Pulmonary artery (tissue), 1 donor: Measurements from ENCODE around the genes CREBZF and TMEM135.

- PRO-cap = no peak
Measured at GRCh38 chr11:84897808-84898035, 729.4 kb downstream of the DLG2 start.

DNA sequence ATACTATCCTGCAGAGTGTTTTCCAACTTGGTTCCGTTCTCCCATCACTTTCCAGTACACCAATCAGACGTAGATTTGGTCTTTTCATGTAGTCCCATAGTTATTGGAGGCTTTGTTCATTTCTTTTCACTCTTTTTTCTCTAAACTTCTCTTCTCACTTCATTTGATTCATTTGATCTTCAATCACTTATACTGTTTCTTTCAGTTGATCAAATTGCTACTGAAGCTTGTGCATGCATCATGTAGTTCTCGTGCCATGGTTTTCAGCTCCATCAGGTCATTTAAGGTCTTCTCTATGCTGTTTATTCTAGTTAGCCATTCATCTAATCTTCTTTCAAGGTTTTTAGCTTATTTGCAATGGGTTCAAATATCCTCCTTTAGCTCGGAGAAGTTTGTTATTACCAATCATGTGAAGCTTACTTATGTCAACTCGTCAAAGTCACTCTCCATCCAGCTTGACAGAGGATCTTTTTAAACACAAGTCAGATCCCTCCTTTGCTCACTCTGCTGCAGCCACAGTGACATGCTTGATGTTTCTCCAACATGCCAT, 119.3 kb downstream of the DLG2 start:
- PRO-cap = no peak

- PRO-cap = bidirectional peak, plus-strand start at chr11:85664717, minus-strand start at chr11:85664766; unidirectional peak, minus-strand start at chr11:85665105
Measured at GRCh38 chr11:85664545-85665422, at the start of gene CREBZF. Gene CREBZF, minus strand, starts transcription at chr11:85665129.

DNA sequence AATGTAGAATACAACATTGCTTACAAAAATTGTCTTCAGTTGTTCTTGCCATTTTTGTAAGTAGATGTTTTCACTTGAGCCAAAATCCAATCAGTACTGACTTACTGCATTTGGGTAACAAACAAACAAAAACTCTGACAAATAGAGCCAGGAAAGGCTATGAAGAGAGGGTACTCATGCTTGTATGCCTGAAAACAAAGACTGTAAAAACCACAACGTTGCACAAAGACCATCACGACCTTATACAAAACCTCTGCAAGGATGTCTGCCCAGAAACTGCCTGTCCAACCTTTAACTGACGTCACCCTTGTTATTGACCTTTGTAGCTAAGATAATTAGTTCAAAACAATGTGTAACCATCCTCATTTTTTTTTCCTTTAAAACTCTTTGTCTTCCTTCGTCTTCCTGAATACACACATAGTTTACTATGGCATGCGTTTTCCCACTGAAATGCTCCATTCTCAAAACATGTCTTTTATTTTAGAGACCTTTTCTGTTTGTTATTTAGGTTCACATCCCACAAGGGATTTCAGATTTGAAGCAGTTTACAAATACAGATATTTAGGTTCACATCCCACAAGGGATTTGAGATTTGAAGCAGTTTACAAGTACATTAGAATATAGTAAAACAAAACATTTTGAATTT, 882 bp upstream of the CREBZF start:
- PRO-cap = no peak

DNA sequence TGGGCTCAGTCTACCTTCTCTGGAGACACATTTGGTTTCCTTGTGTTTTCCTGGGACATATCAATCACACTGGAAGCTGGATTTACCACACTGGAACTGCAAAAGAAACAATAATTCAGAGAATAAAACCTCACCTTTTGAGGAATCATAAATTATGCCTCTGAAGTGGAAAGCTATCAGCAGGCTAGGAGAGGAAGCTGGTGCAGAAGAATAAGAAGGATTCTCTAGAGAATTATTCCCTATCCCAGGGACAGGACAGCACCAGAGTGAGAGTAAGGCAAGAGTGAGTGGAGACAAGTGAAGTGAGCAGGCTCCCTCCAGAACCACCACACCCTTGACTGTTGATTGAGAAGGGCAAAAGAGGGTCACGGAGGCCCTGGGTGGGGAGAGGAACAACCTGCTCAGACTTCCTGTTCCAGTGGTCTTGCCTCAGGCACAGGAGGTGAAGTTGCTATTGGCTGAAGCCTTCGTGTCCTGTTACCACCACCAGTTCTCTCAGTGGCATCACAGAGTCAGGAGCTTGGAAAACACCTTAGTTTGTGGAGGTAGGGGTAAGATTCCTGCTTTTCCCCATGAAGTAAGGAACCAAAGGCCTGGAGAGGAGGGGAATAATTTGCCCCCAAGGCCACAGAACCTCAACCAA, 51.7 kb upstream of the CCDC89 start:
- PRO-cap = no peak

GRCh38 chr11:85756230-85756550, 54.8 kb downstream of the SYTL2 start:
- PRO-cap = no peak

- PRO-cap = no peak
Measured at GRCh38 chr11:85809676-85810453, 1.1 kb downstream of the SYTL2 start.

DNA sequence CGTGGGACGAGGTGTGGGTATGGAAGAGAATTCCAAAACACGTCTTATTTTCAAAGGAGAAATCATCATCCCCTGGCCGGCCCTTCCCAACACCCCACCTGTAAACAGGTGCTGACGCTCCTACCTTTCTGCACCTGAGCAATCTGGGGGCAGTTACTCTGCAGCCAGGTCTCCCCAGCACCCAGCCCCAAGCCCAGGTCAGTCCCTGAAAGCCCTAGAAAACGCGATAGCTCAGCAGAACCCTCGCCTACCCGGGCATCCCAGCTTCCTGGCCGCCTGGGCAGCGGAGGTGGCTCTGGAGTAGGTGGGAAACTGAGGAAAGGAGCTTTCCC, 521 bp downstream of the SYTL2 start:
- PRO-cap = no peak

GRCh38 chr11:85855493-85855853, 290 bp downstream of the CCDC83 start:
- PRO-cap = no peak

DNA sequence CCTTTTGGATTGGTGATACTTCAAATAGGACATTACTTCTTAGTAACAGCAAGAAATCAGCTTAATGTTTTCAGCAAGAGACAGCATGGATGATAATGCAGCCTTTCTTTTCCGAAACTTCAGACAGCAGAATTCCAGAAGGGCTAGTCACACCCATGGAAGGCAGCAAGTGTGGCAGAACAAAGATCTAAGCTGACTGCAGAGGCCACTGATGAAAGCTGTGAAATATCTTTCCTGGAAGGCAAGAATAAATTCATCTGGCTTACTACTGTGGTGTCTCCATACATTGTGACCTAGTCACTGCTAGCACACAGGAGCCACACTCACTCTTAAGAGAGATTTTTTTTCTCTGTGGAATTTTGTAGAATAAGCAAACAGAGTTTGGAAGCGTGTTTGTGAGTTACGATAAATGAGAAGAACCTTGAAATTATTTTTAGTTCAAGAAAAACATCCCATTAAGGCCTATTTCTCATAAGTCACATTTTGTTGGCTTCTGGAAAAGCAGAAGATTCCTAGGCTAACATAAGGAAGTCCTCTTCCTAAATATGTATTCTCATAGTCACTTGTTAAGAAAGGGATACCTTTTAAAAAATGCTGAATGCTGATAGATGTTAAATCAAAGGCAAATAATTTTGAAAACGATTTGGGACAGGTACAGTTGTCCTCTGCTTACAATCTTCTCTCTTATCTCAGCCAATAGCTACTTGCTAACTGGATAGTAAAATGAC, 100.6 kb downstream of the CCDC83 start:
- PRO-cap = no peak

GRCh38 chr11:85978251-85978949, 90.5 kb downstream of the PICALM start:
- PRO-cap = no peak

GRCh38 chr11:85979984-85980600, 88.8 kb downstream of the PICALM start:
- PRO-cap = no peak

DNA sequence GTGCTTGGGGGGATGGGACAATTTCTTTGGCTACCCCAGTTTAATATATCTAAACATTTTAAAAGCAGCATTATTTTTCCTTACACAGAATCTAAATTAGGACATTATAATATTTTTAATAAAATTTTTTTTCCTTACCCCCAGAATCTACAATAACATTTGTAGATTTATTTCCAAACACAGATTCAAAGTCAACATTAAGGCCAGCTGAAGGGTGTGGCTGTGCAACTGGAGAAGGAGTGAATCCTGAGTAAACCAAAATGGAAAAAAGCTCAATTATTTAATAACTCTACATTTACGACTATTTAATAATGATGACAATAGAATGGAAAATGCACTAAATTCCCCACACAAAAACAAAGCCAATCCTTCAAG, 85.2 kb downstream of the PICALM start:
- PRO-cap = no peak

DNA sequence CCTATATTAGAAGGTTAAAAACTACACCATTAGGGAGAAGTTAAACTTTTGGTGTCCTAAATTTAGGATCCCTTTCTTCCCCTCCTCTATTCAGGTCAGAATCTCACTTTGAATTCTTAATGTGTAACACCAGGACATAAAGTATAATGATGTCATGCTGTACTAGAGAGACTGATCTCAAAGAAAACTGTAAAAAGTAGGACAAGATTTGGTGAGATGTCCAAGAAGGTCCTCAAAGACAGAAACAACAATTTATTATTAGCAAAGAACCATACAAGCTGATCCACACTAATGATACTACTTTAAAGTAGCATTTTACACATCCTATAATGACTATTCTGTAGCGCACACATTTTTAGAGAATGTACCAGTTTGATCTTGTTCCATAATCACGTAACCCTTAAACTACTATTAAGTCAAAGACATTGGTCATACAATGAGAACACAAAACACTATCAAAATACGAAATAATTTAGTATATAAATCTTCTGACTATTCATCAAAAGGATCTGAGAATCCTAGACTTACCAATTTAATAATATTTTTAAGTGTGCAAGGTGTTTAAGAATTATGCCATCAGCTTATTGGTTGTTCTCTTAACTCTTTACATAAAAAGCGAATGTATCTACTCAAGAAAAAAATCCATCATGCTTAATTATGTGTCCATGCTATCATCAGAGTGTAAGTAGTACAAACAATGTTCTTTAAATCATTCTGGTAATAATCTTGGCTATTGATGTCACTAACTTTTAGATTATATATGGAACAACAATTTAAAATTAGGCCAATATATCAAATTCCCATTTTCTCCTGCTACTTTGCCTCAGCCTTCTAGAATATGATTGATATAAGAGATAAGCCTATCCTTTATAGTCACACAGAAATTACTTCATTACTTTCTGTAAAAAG, 83.6 kb downstream of the PICALM start:
- PRO-cap = no peak

DNA sequence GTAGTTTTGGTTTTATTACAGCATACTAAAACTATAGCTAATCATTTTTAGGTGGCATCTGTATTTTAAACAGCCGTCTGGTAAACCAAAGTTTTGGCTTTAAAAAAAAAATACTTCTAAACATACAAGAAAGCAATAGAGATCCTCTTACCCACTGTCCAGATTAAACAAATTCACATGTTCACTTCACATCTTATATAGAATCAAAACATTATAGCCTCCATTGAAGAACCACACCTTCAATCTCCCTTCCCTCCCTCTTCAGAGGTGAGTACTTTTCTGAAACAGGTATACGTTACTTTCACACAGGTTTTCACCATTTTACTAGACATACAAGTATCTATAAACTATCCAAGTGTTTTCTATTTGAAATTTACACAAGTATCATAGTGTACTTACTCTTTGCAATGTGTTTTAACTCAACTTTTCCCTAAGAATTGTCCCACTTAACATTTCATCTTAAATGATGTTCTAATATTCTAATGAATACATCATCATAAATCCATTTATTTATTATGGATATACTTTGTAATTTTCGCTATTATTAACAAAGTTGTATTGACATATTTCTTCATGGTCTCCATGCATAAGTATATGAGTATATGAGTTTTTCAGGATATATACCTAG, 42.1 kb downstream of the PICALM start:
- PRO-cap = no peak

DNA sequence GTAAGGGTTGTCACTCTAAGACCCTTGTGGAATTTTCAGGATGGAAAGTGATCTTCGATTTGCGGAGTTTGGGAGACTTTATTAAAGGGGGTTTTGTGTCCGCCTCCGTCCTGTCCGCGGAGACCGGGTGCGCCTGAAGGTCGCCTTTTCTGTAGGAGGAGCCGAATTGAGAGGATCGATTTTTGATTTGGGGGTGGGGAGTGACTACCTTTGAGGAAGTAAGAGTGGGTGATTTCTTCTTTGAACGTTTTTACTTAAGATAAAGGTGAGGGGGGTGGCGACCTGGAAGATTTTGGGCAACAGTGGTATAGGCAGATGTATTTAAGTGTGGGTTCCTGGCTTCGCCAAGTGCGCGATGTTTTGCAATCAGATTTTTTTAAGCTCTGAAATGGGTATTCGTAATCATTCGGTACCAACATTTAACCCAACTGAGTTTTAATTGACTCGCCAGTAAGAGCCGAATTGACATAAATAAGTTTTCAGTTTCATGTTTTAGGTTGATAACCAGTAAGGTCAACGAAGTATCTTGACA, 1.3 kb downstream of the EED start:
- PRO-cap = no peak

GRCh38 chr11:86456490-86456802, 81.8 kb downstream of the CCDC81 start:
- PRO-cap = no peak

DNA sequence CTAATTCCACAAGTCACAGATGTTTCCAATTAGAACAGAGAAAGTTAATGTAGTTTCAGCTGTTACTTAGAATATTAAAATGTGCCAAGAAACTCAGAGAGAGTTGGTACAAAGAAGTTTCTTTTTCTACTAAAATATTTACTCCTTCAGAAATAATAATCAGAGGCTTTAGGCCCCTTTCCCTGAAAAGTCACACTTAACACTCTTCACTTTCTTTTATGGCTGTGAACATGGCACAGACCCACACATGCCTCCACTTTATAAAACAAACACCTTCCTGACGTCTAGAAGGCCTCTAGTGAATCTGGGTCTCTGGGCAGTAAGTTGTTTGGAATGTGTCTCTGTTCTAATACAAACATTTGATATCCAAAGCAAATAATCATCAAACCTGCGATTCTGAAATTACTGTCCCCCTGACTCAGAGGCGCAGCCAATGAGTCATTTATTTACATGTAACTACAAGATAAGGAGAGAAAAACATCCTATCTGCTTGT, 149.2 kb downstream of the CCDC81 start:
- PRO-cap = no peak

DNA sequence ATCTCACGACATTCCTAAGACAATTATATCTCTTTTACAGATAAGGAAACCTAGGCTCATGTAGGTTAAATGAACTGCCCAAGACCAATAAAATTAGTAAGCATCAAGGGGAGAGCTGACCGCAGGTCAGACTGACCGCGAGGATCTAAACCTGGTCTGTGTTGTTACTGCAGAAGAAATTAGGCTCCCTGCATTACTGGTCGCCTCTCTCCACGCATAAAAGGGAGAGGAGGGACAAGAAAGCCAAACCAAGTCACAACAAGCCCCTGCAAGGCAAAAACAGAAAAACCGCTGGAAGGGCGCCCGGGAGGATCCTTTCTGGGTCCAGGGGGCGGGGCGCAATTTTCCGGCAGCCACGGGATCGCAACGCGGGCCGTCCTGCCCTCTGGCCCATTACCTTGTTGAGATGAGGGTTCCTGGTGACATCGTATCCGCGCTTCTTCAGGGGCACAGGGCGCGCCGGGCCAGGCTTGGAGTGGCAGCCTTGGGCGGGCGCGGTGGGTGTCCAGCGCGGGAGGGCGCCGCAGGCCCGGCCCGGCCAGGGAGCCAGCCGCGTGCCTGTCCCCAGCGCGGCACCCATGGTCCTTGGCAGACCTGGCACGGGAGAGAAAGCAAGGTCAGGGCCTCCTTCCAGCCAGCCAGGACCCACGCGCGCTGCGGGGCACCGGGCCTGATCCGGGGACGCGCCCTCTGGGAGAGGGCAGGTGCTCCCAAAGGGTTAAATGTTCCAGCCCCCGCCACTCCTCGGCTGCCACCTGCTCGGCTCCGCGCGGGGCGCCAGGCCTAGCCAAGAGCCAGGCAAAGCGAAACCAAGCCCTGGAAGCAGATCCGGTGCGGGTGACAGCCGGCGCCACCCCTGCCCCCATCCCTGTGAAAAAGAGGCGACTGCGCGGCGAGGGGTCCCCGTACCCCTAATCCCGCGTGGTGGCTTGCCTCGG, 128.7 kb upstream of the PRSS23 start:
- PRO-cap = bidirectional peak, plus-strand start at position 404 of the sequence, minus-strand start at position 290 of the sequence

DNA sequence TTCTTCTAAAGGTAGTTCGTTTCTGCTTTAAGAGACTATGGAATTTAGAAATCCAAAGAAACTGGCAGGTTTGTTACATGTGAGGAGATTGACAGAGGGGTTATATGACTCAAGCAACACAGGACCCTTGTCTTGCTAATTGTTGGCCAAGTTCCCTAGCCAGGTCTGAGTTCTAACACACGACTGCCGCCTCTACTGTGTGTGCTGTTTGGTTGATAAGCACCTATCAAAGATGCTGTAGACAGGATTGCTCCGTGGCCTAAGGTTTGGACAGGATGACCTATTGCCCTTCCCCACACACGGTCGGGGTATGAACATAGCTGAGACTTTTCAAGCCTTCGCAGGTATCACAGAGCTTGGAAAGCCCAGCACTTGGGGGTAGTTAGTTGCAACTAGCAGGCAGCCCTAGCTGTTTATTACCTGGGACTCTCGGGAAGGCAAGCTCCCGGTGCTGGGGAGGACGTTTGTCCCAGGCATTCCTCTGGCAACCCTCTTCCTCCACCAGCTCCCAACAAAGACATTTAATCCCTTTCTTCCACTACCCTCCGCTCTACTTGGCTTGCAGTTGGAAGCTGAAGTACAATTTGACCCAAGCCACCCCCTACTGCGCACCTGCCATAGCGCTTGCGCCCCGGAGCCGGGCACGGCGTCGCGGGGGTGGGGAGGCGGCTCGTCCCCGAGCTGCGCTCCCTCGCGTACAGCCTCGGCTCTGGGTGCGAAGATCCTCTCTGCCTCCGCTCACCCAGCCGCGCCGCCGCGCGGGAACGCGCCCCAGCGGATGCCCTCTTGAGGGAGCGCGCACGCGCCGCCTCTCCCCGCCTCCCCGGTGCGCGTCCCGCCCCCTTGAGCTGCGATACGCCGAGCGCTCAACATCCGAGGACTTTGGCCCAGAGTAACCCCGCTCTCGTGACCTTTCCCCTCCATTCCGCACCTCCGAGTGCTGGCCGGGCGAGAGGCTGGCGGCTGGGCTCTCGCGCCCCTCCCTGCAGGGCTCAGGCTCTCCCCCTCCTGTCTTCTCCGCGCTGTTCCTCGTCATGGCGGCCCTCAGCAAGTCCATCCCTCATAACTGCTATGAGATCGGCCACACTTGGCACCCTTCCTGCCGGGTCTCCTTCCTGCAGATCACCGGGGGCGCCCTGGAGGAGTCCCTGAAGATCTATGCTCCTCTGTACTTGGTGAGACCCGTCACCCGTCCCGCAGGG, at the start of gene TMEM135:
TSS of gene TMEM135 (plus strand) at position 923 of the 1,202 bp plus-strand sequence.
- PRO-cap = bidirectional peak, plus-strand start at position 951 of the sequence, minus-strand start at position 711 of the sequence